Measurements from ENCODE around the genes S100A11, CRNN and LELP1.

GRCh38 chr1:151457763-151458182, 1.5 kb downstream of the POGZ start:
- RRBS: no CpG with 5 or more reads among the region's 15 CpGs

GRCh38 chr1:151472701-151473889, 13.8 kb upstream of the POGZ start:
- RRBS: no CpG with 5 or more reads among the region's 38 CpGs

GRCh38 chr1:151512235-151513479, 1.5 kb downstream of the CGN start:
- RRBS: no CpG with 5 or more reads among the region's 11 CpGs

DNA sequence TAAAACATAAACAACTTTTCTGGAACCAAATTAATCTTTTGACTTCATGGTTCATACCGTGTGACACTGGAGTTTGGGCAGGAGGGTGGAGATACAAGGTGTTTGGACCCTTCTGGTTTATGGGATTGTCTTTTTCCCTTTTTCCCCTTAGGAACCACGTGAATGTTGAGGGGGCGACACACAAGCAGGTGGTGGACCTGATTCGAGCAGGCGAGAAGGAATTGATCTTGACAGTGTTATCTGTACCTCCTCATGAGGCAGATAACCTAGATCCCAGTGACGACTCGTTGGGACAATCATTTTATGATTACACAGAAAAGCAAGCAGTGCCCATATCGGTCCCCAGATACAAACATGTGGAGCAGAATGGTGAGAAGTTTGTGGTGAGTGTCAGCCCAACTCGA, 26.9 kb downstream of the SNX27 start:
- RRBS: no CpG with 5 or more reads among the region's 9 CpGs

- RRBS: no CpG with 5 or more reads among the region's 8 CpGs
Observed at GRCh38 chr1:151729469-151729989, 8.2 kb downstream of the RIIAD1 start.

DNA sequence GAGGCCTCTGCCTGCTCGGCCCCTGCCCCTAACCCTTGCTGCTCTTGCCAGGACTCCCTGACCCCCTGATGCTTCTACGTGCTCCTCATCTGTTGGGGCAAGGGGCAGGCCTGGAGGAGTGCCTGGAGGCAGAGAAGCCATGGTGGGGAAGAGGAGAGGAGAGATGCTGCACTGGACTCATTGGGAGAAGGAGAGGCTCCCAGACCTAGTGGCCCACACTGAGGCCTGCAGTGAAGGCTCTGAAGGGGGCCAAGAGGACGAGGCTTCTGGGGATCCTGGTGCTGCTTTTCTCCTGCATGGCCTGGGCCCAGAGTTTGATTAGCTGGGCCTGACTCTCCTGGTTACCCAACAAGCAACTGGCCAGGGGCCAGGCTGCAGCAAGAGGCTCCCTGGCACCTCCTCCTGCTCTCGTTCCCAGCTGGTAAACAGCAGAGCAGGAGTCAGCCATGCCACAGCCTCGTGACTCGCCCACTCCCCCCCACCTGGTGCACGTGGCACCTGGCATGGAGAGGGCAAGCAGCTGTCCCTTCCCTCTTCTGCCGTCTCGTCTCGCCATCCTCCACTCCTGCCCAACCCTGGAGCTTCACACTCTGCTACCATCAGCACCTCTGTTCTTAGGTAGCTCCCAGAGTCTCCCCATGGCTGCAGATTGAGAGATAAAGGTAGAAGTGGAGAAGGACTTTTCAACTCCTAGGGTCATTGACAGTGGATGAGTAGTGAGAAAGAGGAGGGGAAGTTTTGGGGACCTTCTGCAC, 931 bp upstream of the RORC start:
- RRBS: no CpG with 5 or more reads among the region's 10 CpGs

- RRBS: 2% methylated on average over 14 of the region's 55 CpGs
Observed at GRCh38 chr1:152036229-152037281, at the start of gene S100A11. TSS of gene S100A11 (minus strand) at chr1:152037004.

DNA sequence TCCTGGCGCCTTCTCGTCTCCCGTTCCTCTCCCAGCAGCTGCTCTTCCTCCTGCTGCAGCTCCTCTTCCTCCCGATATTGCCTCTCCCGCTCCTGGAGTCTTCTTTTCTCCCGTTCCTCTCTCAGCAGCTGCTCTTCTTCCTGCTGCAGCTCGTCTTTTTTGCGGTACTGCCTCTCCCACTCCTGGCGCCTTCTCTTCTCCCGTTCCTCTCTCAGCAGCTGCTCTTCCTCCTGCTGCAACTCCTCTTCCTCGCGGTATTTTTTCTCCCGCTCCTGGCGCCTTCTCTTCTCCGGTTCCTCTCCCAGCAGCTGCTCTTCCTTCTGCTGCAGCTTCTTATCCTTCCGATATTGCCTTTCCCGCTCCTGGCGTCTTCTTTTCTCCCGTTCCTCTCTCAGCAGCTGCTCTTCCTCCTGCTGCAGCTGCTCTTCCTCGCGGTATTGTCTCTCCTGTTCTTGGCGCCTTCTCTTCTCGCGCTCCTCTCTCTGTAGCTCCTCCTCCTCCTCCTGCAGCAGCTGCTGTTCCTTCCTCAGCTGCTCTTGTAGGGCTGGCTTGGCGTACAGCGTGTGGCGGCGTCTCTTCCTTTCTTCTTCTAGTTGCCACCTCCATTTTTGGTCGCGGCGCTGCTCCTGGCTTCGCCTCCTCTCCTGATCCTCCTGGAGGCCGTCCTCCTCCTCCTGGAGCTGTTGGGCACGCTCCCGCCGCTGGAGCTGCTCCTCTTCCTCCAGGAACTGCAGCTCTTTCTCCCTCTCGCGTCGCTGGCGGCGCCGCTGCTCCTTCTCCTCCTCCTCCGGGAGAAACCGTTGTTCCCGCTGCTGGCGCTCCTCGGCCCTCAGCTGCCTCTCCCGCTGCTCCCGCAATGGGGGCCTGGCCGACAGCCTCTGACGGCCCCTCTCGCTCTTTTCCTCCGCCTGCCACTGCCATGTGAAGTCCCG, 5.0 kb downstream of the TCHH start:
- RRBS: no CpG with 5 or more reads among the region's 54 CpGs

GRCh38 chr1:152110925-152111367, 4.3 kb downstream of the TCHH start:
- RRBS: 4% methylated on average over 2 of the region's 38 CpGs

DNA sequence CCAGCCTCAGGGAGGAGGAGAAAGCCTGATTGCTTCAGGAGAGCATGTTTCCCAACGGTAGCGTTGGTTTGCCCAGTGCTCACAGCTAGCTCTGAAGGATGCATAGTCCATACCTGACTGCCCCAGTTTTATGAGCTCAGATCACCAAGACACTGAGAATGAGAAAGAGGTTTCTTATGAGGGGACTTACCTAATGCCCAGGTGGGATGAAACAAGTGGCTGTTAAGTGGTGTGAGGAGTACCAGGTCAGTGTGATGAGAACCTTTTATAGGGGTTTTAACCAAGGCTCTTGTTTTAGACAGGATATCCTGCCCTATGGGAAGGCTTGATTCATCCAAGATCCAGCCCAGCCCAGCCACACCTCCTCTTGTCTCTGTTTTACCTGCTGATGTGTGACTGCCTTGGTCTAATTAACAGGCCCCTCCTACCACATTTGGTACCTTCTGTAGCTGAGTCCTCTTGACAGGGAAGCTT, at the start of gene CRNN:
Gene CRNN (minus strand): TSS at position 240 of the 474 bp plus-strand sequence.
- RRBS: no CpG with 5 or more reads among the region's 2 CpGs

- RRBS: no CpG with 5 or more reads among the region's 8 CpGs
Observed at GRCh38 chr1:152459775-152460507, 45.9 kb upstream of the CRNN start.

- RRBS: no CpG with 5 or more reads among the region's 1 CpG
Observed at GRCh38 chr1:152811207-152811555, 590 bp upstream of the LCE1B start.

GRCh38 chr1:153003517-153004001, 2.0 kb downstream of the SPRR3 start:
- RRBS: no CpG with 5 or more reads among the region's 3 CpGs

DNA sequence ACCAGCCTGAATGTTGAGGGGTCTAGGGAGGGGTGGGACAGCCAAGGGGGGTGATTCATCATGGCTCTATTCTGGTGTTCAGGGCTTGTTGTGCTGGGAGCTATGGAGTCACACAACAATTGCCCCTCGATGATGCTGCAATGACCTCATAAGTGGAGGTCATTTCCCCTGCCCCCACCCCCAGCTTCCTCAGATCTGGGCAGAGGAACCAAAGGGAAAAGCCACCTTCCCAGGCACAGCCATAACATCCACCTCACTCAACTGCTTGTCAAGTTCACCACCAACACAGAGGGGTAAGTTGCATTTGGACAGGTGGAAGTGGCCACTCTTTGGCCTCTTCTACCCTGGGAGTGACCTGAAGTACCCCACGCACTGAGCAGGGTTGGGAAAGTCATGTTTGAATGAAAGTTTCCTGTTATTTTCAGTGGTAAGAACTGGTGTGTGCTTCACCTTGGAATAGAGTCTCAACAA, at the start of gene LELP1:
Gene LELP1 (plus strand): TSS at position 192 of the 471 bp plus-strand sequence.
- RRBS: no CpG with 5 or more reads among the region's 2 CpGs

- RRBS: no CpG with 5 or more reads among the region's 14 CpGs
Observed at GRCh38 chr1:153466124-153466806, 5.8 kb upstream of the S100A7 start.

- RRBS: no CpG with 5 or more reads among the region's 10 CpGs
Observed at GRCh38 chr1:153535114-153535907, 480 bp downstream of the S100A6 start.

GRCh38 chr1:153603297-153603814, 9.6 kb downstream of the S100A16 start:
- RRBS: no CpG with 5 or more reads among the region's 1 CpG

DNA sequence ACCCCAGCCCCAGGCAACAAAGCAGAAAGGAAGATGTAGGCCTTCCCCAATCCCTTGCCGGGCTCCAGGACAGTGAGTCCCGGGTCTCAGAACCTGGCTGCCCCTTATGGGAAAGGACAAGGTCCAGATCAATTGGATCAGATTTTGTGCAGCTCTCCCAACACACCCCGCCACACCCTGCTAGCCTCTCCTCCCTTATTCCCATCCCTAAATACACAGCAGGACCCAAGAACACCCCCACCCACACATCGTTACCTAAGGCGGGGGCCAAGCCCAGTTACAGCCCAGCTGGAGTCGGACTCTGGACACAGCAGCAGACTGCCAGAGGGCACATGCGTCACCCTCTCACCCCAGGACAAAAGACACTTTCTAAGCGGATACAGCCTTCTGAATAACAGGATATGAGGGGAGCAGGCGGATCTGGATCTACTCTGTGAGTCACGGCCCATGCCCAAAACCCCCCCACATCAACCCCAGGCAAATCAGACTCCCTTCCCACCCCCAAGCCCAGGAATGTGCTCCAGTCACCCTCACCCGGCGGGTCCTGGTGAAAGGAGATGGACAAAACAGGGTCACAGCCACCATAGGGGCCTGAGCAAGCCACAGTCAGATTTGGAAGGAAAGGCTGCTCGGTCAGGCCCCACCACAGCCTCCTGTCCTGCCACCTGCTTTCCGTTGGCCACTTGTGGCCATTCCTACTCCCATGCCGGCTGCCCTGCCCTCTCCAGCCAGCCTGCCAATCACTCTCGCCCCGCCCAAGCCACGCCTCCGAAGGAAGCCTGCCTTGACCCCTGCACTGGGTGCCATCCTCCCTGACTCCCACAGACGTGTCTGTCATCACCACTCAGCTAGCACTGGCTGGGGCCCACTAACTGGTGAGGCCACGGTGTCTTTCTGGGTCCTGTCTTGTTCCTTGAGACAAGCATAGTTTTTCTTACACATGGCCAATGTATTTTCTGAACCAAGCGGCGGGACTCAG, 4.0 kb downstream of the S100A16 start:
- RRBS: no CpG with 5 or more reads among the region's 23 CpGs

DNA sequence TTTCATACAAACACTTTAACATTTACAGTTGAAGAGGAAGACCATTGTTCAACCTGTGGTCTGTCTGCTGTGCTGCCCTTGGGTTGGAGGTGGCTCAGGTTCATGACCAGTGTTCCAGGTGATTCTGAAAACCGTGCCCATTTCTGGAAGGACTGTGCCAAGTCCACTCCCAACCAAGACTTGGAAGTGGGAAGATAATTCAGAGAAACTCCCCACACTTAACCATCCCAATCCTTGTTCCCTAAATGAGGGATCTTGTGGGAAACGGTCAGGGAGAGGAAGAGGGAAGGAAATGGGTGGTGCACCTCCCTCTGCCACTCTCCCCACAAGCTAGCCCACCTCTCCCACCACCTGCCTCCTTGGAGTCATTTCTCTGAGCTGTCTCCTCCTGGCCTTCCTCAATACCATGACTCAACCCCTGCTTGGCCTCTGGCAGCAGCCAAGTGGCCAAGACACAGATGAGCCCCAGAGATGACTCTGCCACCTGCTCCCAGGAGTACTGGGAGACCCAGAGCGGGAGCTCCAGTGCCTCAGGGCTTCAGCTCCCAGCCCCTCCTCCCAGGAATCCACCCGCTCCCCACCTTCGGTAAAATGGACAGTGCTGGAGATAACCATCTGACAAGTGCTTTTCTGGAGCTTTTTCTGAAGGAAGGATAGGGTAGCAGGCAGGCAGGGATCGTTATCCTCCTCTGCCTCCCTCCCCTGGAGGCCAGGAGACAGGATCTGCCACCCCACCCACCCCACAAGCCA, 2.7 kb downstream of the S100A16 start:
- RRBS: no CpG with 5 or more reads among the region's 6 CpGs